Zone of skin (tissue), 1 donor: Measurements from ENCODE around the genes HOXA10 and HIBADH.

GRCh38 chr7:26334096-26334562 lies 42.5 kb downstream of the SNX10 start:
- RRBS: no CpG with 5 or more reads among the region's 1 CpG

DNA sequence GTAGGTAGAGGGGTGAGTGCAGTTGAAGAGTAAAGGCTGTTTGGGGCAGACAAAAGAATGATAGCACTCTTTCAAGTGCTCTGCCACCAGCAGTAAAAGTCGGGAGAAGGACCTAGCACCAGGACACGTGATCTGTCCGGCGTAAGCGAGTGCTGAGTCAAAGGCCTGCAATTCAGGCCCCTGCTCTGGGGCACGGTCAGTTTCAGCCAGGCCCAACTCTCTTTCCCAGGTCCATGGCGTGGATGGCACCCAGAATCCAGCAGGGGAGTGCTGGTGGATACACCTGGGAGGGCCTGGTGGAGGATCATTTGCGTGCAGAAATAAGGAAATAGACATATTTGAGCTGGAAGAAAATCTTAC lies 206.5 kb downstream of the SNX10 start:
- RRBS: no CpG with 5 or more reads among the region's 8 CpGs

GRCh38 chr7:26698706-26699211 lies 165.6 kb downstream of the SKAP2 start:
- RRBS: no CpG with 5 or more reads among the region's 3 CpGs

DNA sequence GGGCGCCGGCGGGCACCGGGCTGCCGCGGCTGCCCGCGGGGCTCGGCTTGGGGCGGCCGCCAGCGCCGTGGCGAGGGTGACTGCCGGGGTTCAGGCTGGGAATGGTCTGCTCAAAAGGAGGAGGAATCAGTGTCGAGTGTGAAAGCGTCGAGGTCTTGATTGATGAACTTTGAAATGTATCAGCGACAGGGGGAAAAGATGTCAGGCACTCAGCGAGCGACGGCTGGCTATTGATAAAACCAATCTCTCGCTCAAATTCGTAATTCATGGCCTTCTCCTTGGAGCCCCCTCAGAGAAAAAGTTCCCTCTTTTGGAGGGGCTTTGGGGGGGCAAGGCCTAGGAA lies 279 bp downstream of the HOXA2 start:
- RRBS: 3% methylated on average over 14 of the region's 24 CpGs

DNA sequence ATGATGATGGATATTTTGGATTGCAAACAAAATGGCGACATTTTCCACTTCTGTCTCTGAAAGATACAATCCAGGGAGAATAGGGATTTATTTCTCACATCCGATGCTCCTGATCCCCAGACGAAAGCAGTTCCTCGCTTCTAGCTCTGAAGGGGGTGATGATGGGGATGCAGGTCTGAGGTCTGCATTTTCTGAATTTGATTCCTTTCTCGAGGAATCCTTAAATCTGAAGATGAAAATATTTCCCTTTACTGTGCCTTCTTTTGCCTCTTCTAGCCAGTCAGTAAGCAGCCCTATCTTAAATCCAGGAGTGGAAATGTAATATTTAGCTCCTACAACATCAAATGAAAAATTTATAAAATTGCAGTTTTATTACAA lies 3.4 kb upstream of the HOXA2 start:
- RRBS: no CpG with 5 or more reads among the region's 5 CpGs

GRCh38 chr7:27111113-27112015 lies 8.9 kb upstream of the HOXA2 start:
- RRBS: no CpG with 5 or more reads among the region's 10 CpGs

DNA sequence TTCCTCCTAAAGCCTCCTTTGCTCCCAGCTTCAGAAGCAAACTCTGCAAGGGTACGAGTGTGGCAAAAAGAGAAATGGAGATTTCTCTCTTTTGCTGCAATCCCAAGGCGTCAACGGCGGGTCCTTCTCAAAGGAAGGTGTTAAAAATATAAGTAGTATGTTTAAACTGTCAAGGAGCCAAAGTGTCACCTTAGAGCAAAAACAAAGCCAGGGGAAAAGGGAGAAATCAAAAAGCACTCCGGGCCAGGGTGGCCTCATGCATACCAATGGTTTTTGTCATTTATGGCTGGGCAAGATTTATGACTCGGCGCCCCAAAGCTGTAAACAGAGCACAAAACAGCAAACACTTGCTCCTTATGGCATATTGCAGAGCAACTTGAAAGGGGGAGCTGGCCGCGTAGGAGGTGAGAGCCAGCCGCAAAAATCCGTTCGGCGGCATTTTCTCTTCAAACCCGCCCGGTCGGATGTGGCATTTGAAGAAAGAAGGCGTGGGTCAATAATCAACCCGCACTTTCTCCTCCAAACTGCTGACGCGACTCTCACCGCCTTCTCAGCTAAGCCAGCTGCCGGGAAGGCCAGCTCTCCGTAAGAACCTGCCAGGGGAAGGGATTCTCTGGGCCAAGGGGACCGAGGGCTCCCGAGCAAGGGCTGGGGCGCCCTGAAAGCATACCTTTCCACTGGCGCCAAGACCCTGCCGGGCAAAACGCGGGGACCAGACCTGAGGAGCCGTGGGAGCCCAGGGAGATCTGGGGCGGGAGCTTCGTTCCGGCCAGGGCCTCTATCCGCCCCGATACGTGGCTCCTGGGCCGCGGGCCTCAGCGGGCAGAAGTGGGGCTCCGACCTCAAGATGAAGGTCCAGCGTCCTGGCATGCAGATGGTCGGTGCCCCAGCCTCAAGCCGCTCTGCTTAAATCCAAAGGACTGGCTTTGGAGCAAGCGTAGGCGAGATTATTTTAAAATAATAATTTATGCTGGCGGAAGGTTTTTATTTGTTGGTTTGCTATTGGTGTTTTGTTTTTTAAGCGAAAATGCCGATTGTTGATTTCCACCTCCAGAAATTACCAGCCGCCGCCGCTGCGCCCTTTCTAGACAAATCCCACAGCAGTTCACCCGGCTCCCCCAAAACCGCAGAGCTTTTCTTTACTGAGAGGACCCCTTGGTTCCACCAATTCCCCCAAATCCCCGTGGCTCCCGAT lies 12.9 kb upstream of the HOXA2 start:
- RRBS: 31% methylated on average over 14 of the region's 57 CpGs

- RRBS: 49% methylated on average over 4 of the region's 17 CpGs
Measured at GRCh38 chr7:27139709-27139923, 3.9 kb downstream of the HOXA5 start.

- RRBS: no CpG with 5 or more reads among the region's 9 CpGs
Measured at GRCh38 chr7:27153712-27154542, 1.5 kb upstream of the HOXA3 start.

- RRBS: 4% methylated on average over 5 of the region's 20 CpGs
Measured at GRCh38 chr7:27164868-27165160, 523 bp downstream of the HOXA9 start.

- RRBS: 8% methylated on average over 5 of the region's 39 CpGs
Measured at GRCh38 chr7:27171007-27172340, 2.6 kb downstream of the HOXA10 start.

DNA sequence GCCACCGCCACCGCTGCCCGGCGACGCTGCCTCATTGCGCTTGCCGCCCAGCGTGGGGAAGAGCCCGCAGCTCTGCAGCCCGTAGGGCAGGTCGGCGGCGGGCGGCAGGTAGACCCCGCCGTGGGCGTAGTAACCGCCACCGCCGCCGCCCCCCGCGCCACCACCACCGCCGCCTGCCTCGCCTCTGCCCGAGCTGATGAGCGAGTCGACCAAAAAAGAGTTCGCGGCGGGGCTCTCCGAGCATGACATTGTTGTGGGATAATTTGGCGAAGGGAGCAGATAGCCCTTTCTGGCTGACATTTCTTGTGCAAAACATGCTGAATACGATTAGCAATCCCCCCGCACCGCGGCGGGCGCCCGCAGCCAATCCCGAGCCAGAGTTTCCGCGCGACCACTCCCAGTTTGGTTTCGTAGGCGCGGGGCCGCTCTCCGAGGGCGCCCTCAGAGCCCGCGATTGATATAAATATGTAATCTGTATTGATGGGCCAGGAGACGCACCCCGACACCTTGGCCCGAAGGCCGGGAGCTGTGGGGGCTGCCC lies at the start of gene HOXA10:
Gene HOXA10, minus strand, starts transcription at position 314 of the 541 bp plus-strand sequence.
- RRBS: 4% methylated on average over 1 of the region's 57 CpGs

DNA sequence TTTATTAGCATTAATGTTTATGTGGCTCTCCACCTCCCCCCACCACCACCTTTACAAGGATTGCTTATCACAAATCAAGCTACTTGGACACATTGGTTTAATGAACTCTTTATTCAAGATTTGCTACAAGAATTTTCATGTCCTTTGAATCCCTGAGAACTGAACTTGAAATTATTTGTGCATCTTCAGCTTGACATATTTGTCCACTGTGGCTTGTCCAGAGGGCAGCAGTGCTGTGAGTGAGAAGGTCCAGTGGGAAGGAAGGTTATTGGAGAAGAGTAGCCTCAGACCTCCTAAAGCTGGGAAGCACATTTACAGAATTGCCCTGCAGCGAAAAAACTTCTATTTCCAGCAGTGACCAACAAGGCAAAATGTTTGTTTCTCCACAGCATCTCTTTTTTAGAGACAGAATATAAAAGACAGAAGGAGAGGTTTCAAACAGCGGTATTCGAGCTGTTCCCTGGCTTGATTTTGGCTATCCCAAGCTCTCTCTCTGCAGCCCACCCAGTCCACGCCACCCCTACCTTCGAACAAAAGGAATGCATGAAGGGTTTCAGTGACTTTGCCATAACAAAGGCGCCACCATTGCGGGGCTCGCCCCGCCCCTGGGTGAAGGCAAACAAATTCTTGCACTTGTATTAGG lies 2.2 kb upstream of the HOXA11 start:
- RRBS: no CpG with 5 or more reads among the region's 9 CpGs

GRCh38 chr7:27189204-27189776 lies 4.3 kb upstream of the HOXA11 start:
- RRBS: 24% methylated on average over 8 of the region's 25 CpGs

DNA sequence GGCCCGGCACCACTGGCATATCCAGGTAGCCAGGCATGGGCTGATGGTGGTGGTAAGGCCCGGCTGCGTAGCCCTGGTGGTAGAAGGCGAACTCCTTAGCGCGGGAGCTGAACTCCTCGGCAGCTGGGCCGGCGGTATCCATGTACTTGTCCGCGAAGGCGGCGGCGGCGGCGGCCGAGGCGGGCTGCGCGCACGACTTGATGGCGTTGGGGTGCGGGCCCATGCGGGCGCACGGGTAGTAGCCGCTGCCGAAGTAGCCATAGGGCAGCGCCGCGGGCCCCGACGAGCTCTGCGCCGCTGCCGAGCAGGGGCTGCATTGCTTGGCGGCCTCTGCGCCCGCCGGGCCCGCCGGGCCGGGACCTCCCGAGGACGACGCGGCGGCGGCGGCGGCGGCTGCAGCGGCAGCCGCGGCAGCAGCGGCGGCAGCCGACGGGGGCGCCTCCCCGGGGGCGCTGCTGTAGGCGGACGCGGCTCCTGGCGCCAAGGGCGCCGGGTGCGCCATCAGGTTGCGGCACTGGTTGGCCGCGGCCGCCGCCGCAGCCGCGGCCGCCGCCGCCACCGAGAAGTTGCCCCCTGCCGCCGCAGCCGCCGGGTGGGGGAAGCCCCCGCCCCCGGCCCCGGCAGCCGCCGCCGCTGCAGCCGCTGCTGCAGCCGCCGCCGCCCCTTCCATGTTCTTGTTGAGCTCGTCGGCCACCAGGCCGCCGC lies 433 bp downstream of the HOXA13 start:
- RRBS: 2% methylated on average over 38 of the region's 99 CpGs

DNA sequence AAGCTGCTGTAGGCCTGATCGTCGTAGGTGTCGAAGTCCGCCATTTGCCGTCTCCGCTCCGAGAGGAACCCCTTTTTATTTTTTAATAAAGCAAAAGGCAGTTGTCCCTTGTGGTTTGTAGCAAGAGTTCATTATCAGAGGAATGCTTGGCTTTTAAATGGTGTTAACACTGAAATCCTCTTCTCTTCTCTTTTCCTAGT lies 204.0 kb downstream of the HIBADH start:
- RRBS: no CpG with 5 or more reads among the region's 7 CpGs

DNA sequence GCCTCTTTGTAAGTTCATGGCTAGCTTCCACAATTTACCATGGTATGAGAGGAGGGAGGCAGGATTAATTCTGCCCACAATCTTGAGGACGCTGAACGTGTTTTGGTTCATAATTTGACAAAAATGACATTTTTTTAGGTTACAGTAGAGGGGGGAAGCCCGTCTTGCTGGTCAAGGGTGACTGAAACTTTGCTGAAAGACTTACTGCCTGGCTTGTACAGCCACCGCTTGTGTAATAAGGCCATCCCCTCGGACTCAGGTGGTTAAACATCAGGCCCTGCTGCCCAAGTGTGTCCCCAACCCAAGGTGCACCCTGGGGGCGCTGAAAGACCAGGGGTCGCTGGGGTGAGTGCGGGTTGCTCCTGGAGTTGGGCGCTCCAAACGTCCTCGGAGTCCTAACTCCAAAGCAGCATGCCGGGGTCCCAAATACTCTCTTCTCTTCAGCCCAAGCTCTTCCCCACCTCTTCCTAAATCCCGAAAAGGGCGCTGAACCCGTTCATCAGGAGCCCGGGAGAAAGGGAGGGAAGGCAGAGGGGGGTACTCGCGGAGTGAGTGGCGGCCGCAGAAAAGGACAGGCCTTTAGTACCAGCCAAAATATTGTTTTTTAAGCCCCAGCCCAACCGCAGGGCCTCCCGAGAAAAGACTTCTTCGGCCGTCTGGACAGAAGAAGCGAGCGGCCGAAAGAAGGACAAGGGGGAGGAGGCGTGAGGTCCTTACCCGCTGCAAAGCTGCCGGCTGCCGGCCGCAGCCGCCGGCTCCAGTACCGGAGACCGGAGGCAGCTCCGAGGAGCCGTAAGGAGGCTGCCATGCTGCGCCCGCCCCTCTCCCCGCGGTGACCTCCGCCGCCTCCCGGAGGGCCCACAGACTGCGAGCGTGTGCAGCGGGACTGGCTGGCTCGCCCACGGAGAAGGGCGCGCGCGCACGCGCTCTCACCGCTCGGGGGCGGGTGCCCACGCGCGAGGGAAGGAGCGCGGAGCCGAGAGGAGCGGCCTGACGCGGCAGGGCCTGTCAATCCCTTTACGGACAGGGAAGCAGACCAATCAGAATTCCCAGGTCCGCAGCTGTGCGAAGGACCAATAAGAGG lies at the start of gene HIBADH:
Gene HIBADH, minus strand, starts transcription at position 903 of the 1,084 bp plus-strand sequence.
- RRBS: 1% methylated on average over 14 of the region's 71 CpGs

- RRBS: no CpG with 5 or more reads among the region's 10 CpGs
Measured at GRCh38 chr7:27883703-27884426, 143.9 kb downstream of the TAX1BP1 start.

- RRBS: no CpG with 5 or more reads among the region's 3 CpGs
Measured at GRCh38 chr7:27954268-27954700, 214.3 kb downstream of the TAX1BP1 start.